Daoy (cell line): ENCODE measurements around a stretch of chr21.

DNA sequence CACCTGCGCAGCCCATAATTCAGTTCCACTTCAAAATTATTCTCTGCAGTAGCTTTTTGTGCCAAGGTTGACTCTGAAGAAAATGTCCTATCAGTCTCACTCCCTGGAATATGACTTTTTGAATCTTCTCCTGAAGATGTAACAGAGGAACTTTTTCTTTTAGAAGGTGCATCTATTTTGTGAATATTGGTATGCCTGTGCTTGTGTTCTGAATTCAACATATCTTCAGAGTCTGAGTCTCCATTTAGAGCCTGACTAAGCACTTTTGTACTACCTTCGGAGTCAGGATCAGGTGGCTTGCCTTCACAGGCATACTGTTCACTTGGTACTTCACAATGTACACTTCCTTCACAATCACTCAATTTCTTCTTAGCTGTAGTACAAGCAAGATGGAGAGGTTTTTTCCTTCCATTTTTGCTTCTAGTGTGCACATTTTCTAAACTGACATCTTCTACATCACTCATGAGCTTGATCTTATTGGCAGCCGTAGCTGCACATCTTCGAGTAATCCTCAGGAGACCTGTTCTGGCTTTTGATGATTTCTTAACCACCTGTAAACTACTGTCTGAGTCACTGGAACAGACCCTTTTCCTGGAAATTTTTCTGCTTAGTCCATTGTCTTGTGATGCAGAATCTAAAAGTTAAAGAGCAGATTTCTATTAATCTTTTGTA lies 13.7 kb upstream of the PSMG1 start:
- RAMPAGE, long total RNA = no peak

- RAMPAGE, long total RNA = no peak
Observed at GRCh38 chr21:39216059-39216829, 33.0 kb upstream of the PSMG1 start.

GRCh38 chr21:39316135-39316702 lies 2.8 kb upstream of the BRWD1 start:
- RAMPAGE, long total RNA = no peak

DNA sequence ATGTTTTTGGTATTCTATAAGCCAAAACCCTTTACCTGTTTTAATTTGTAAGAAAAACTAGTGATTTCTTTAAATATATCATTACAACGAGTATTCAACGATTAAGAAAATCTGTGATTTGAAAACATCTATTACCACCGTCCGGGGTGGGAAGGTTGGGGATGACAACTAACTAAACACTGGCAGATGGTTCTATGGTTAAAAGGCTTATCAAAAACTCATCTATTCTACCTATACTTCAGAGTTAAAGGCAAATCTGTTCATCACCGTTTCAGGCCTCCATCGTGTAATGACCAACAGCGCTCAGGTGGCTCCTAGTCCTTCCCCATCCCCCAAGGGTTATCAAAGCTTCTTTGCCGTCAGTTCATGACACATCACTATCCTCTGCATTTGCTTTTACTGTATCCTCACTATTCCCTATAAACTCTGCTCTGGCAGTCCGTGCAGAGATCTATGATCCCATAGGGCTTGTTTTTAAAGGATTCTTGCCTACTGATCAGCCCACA lies 8.3 kb downstream of the HMGN1 start:
- RAMPAGE, long total RNA = no peak

DNA sequence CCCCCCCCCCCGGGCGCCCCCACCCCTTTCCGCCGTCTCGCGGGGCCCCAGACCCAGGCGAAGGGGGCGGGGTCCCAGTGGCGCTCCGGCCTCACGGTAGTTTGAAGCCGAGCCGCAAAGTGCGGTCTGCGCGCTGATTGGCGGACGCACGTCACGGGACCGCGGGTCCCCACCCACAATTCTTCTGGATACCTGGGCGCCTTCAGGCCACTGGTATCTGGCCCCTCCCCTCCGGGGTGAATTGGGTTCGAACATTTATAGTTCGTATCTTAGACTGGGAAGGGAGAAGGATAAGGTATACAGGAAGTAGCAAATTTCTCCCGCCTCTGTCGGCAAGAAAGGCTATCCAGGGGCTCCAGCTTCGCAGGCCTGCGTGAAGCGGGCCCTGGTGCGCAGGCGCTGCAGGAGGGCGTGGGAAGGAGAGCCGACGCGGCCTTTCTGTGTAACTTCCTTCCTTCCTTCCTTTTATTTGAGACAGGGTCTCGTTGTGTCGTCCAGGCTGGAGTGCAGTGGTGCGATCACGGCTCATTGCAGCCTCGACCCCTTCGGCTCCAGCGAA lies 459 bp upstream of the HMGN1 start:
- RAMPAGE, long total RNA = no peak

- RAMPAGE, long total RNA = no peak
Observed at GRCh38 chr21:39380645-39381578, 786 bp downstream of the GET1 start.

GRCh38 chr21:39579773-39580237 lies 32.9 kb upstream of the B3GALT5 start:
- RAMPAGE, long total RNA = no peak

DNA sequence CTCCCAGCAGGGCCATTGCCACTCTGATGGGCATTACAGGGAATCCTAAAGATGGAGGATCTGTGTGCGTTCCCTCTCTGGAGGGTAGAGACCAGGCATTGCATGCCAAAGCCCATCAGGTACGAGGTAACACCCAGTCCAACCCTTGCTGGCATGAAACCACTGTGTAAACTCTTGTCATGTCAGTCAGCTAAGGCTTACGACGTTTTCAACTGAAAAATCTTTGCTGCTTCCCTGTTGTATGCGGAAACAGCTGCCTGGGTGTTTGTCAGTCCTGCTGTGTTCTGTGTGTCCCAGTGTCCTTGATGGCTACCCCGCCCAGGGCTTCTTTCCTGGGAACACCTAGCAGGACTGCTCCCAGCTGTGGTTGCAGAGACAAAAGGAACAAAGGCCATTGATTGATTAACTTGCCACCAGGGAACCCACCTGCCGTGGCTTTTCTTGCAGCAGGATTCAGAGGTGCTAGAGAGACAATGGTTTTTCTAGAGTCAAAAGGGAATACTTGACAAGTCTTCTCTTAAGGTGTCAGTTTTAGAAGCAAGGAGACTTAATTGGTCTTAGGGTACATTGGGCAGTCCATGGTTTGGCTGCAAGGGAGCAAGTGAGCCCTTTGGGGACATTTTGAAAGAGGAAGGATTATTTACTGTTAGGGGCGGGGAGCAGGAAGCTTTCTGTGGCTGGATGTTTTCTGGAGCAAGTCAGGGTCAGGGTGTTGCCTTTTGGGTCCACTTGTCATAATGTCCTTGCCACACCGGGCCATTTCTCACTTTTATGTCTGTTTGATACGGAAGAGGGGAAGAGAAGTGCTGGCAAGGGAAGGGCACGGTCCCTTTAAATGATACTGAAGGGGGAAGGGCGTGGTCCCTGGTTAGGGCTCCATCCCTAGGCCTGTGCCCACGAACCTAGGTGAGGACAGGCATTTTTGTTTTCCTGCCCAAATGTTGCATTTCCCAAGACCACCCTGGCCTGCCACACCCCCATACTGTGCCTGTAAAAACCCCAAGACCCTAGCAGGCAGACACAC lies 24.8 kb downstream of the B3GALT5 start:
- RAMPAGE, long total RNA = no peak

DNA sequence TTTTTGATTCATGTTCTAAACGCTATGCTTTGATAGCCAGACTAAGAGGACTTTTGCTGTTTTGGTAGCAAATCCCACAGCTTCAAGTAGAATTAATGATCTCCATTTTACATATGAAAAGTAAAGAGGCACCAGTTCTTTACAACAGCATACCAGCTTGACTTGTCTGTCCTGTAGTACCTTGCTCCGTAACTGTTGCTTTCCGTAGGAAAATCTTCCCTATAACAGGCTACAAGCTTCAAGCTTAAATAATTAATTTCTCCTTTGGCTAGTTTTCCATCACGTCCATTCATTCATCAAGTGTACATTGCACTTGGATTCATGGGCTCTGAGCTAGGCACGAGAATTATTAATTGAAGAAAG lies 29.1 kb downstream of the B3GALT5 start:
- RAMPAGE, long total RNA = no peak

DNA sequence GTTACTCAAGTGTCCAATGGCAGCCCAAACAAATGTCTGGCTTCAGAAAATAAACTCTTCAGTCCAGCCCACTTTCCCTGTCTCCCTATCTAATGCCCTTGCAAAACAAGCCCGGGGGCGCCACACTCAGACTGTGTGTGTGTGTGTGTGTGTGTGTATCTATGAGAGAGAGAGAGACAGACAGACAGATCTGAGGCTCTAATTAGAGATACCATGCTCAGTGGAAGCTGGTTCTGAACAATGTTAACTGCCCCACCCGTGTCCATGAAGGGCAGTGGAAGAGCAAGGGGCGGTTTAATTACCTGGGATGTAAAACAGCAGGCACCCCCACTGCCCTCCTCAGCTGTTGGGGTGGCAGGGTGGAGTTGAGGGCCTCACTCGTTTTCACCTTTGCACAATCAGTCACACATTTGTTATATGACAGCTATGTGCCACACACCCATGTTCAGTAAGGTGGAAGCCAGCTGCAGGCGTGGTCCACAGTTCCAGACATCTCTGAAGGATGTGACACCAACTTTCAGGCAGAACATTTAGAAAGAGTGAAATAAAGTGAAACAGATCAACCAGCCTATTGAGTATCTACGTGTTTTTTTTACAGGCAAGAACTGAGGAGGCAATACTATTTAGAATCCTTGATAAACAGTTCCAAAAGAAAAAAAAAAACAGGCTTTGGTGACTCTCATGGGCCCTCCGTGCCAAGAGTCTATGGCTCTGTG lies 57.5 kb downstream of the B3GALT5 start:
- RAMPAGE, long total RNA = no peak

DNA sequence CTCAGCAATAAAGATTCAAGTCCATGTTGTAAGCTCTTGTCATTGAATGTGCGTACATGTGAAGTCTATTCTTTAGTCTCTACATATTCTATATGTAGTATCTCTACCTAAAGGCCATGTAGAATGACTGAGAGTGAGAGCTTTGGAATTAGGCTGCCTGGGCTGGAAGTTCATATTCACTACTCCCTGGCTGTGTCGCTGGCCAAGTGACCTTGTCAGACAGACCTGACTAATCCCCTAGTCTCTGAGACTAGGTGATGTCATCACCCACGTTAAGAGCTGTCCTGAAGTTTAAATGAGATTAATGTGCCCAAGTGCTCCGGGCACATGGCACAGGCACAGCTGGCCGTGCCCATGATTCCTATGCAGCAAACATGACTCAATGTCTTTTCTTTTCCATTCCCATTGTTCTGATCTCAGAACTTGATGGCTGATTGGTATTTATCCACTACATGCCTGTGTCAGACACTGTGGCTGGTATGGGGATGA lies 180.7 kb downstream of the PCP4 start:
- RAMPAGE, long total RNA = no peak

DNA sequence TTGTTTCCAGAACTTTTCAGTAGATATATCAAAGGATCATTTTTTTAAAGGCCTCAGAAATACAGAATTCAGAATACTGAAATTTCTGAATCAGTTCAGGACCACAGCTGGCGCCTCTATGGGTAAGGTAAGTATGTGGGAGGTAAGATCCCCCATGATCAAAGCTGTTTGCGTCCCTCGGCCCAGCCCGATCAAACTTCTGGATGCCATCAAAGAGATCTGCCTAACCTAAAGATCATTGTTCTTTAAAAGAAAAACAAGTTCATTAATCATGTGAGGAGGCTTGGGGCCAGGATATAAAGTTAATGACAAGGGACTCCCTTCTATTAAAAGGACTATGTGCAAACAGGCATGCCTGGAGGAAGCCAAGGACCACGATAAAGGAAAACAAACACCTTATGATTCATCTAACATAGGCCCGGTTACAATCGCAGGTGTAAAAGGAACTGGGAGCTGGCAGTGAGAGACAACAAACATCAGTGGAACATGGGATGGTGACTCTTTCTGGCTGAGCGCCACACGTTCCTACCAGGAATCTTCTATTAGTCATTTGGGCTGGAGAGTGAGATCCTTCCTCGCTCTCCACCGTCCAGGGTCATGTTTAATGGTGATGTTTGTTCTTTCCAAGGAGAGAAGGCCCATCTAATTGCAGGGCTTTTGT lies 2.8 kb upstream of the BACE2 start:
- RAMPAGE, long total RNA = no peak

- RAMPAGE, long total RNA = no peak
Observed at GRCh38 chr21:41168294-41169387, 681 bp downstream of the BACE2 start.

- RAMPAGE, long total RNA = no peak
Observed at GRCh38 chr21:41222591-41222950, 54.6 kb downstream of the BACE2 start.

- RAMPAGE, long total RNA = no peak
Observed at GRCh38 chr21:41236360-41236904, 68.5 kb downstream of the BACE2 start.

- RAMPAGE, long total RNA = no peak
Observed at GRCh38 chr21:41366586-41367218, 4.9 kb downstream of the MX2 start.

DNA sequence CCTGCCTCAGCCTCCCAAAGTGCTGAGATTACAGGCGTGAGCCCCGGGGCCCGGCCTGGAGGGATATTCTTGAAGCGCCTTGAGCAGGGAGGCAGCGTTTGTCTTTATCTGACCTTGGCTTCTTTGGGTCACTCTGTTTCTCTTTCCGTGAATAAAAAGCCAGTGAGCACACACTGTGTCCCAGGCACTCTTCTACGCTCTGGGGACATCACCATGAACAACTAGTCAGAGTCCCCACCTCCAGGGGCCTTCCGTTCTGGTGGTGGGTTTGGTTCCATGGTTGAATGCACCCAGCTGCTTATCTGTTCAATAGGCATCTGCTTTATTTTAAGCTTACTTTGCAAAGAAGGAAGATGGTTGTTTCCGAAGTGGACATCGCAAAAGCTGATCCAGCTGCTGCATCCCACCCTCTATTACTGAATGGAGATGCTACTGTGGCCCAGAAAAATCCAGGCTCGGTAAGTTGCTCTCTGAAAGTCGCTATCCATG lies 5.7 kb downstream of the MX1 start:
- RAMPAGE, long total RNA = no peak

DNA sequence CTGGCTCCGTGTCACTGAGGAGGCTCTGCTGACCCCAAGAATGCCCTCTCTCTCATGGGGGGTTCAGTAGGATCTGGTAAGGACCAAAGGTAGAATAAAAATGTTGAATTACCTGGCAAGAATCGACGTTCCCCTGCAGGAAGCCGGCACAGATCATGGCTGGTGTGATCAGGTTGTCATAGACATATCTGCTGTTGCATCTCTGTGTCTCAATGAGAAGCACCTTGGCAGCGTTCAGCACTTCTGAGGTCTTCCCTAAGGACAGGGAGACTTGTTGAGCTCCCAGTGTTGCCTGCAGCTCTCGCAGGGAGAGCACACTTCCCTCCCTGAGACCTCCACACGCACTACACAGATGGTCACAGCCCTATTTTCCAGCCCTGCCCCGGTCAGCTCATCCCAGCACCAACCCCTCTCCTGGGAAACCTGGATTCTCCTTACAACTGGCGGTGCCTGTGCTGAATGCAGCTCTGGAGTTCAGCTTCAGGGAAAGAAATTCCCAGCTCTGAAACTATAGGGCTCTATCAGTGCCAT lies 39.6 kb downstream of the TMPRSS2 start:
- RAMPAGE, long total RNA = no peak

DNA sequence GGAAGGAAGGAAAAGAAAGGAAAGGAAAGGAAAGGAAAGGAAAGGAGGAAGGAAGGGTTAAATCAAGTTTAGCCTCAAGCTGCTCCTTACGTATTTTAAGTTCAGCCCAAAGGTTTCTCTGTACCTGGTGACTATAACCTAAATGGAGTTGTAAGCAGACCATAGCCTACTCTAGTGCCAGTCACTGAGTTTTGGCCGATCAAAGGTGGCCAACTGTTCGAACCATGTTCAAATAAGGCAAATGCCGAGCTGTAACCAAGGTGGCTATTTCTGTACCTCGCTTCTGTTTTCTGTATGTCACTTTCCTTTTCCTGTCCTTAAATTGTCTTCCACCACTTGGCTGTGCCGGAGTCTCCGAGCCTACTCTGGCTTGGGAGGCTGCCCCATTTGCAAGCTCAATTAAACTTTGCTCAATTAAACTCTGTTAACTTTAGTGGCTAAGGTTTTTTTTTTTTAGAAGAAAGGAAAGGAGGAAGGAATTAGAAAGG lies 38.0 kb upstream of the TMPRSS2 start:
- RAMPAGE, long total RNA = no peak

GRCh38 chr21:41558002-41558278 lies 50.0 kb upstream of the TMPRSS2 start:
- RAMPAGE, long total RNA = no peak